Type B pancreatic cell (in vitro differentiated cells): ENCODE measurements around a stretch of chr6.

DNA sequence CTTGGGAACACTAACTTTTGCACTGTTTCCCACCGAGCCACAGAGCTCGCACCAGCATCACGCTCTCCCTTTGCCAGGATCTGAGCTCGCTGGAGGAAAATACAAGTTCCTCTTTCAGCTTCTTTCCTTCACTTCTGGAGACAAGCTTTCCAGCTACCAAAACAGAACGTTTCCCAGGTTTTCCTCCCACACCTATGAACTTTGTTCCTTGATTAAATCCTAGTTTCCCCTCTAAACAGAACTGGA is 135.3 kb downstream of the LY86 start:
- PRO-cap = no peak

GRCh38 chr6:6791073-6791340 is 202.5 kb downstream of the LY86 start:
- PRO-cap = no peak

DNA sequence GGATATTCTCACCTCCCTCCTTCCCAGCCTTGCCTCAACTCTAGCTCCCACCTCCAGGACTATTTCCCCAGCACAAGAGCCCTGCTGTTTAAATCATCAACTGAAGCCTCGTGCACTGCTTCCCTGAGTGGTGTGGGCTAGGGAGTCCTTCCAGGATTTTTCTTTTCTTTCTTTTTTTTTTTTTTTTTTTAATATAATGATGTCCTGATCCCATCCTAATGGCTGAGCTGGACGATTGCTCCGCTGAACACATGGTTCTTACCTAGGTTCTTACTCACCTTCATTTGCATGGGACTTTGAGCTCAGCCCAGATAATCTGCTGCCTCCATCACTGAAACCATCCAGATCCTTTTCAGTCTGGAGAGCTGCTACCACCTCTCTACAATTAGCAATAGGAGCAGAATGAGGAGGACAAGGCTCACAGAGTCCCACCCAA is 246.5 kb upstream of the RREB1 start:
- PRO-cap = unidirectional peak, plus-strand start at position 344 of the sequence

- PRO-cap = no peak
Measured at GRCh38 chr6:7033188-7033665, 74.5 kb upstream of the RREB1 start.

- PRO-cap = no peak
Measured at GRCh38 chr6:7052391-7053223, 55.2 kb upstream of the RREB1 start.

DNA sequence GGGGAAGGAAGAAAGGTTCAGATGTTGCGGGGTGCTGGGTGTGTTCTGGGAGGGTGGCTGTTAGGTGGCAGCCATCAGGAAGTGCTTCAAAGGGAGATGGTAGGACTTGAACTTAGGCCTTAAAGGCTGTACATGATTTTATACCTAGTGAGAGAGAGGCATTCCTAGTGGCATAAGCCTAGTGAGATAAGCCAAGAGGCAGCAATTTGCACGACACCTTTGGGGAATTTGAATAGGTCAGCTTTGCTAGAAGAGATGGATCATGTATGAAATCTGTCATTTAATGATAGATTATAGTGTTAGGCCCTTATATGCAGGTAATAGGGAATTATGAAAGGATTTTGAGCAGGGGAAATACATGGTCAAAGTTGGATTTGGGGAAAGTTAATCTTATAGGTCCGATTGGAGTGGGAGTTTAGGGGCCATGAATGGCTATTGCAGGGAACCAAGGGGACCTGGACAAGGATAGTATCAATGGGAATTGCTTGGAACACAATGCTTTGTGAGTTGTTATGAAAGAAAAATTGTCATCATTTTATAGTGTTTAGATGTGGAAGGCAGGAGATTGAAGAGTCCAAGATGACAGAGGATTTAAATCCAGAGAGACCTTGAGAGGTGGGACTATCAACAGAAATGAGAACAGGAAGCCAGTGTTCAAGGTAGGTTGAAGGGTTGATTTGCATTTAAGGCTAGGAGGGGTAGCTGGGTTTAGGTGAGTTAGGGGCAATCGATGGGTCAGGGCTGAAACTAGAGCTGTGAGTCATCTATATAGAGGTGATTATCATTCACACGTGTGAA is 50.9 kb upstream of the RREB1 start:
- PRO-cap = no peak

DNA sequence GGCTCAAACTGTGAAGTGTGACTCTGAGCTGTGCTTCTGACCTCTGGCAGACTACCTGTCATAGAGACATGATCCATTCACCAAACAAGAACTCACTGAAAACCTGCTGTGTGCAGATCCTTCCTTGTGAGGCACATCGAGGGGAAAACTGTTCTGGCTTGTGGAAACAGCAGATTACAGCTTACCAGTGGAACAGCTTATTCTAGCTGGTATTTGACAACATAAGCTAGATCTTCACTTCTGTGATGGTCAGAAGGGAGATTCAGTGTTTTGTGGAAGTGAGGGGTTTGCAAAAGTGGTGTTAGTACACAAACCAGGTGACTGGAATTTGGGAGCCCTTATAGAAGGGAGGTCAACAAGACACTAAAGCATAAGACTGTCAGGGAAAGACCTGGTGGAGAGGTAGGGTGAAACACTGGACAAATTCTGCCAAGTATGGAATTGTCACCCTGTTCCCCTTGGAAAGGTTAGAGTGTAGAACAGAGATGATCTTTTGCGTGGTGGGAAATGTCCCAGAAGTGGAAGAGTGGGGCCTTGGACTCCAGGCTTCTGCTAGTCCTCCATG is 17.2 kb downstream of the RREB1 start:
- PRO-cap = no peak

GRCh38 chr6:7136574-7137266 is 29.0 kb downstream of the RREB1 start:
- PRO-cap = no peak

GRCh38 chr6:7156038-7157145 is 48.6 kb downstream of the RREB1 start:
- PRO-cap = no peak

- PRO-cap = no peak
Measured at GRCh38 chr6:7236300-7236804, 76.6 kb downstream of the SSR1 start.

DNA sequence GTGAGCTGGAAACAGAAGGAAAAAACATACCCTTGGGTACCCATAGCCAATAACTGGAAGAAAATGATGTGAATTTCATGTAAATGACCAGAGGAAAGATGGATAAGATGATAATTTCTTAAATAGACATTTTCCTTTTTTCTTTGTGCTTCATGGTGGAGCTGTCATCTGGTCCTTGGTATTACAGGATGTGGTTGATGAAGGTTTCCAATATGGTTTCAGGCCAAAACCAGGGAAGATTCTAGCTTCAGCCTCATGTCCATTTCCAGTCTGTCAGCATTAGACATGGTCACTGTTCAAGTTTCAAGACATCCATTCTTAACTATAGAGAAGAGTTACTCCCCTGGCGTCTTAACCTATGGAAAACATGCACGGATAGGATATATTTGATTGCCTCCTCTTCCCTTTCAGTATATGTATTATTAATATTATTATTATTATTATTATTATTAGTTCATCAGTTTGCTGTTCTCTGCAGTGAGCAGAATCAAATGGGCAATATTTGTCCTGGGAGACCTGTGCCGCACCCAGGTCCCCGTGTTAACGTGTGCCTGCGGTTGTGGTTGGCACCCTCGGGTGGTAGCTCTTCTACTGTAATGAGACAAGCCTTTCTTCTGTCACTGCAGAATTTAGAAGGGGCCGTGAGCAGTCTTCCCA is 63.5 kb downstream of the SSR1 start:
- PRO-cap = no peak

DNA sequence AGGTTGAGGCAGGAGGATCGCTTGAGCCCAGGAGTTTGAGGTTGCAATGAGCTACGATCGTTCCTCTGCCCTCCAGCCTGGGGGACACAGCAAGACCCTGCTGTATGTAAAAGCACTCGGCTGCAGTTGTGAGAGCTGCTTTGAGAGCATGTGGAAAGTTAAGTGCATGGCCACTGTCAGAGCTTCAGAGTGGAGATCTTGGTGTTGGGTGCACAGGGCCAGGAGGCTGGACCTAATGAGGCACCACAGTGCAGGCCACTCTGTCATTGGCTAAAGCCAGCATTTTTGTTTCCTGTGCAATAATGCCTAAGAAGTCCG is 60.7 kb downstream of the SSR1 start:
- PRO-cap = unidirectional peak, plus-strand start at position 183 of the sequence

DNA sequence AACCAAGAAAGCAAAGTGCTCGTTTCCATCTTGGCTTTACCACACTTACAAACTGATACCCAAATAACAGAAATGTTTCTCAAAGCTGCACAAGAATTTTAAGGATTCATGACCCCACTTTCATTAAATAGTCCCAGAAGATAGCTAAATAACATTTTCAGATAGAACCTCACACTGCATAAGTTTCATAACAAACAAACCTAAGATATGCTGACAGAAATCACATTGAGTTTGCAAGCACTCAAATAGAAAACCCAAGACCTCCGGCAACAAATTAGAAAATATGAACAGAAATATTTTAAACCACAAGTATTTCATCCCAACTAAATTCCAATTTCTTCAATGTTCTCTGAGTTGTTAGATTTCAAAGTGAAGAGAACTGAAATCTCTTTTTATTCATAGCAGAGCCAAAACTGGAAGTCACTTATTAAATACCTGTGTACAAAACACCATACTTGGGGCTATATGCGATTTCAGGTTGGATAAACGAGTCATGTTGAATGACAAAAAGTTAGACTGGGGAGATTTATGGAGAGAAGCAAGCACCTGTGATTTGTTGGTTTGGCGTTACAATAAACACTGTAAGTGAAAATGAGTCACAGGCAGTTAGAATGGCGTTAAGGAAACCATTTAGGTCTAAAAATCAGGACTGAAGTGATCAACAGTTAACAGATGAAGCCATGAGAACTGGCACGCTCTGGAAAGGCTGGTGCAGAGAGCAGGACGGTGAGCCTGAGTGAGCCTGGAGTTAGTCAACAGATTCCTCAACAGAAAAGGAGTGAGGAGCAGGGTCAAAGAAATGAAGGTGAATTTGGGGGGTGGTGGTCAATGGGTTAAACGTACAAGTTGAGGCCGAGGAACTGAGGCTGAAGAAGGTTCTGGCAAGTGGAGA is 31.5 kb downstream of the SSR1 start:
- PRO-cap = no peak

- PRO-cap = no peak
Measured at GRCh38 chr6:7314863-7316051, 2.3 kb upstream of the SSR1 start.

- PRO-cap = no peak
Measured at GRCh38 chr6:7519453-7519791, 22.0 kb upstream of the DSP start.

GRCh38 chr6:7559196-7559532 is 17.7 kb downstream of the DSP start:
- PRO-cap = unidirectional peak, plus-strand start at chr6:7559375

DNA sequence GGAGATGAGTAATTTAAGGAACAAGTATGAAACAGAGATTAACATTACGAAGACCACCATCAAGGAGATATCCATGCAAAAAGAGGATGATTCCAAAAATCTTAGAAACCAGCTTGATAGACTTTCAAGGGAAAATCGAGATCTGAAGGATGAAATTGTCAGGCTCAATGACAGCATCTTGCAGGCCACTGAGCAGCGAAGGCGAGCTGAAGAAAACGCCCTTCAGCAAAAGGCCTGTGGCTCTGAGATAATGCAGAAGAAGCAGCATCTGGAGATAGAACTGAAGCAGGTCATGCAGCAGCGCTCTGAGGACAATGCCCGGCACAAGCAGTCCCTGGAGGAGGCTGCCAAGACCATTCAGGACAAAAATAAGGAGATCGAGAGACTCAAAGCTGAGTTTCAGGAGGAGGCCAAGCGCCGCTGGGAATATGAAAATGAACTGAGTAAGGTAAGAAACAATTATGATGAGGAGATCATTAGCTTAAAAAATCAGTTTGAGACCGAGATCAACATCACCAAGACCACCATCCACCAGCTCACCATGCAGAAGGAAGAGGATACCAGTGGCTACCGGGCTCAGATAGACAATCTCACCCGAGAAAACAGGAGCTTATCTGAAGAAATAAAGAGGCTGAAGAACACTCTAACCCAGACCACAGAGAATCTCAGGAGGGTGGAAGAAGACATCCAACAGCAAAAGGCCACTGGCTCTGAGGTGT is 10.0 kb upstream of the SNRNP48 start:
- PRO-cap = unidirectional peak, plus-strand start at position 665 of the sequence

DNA sequence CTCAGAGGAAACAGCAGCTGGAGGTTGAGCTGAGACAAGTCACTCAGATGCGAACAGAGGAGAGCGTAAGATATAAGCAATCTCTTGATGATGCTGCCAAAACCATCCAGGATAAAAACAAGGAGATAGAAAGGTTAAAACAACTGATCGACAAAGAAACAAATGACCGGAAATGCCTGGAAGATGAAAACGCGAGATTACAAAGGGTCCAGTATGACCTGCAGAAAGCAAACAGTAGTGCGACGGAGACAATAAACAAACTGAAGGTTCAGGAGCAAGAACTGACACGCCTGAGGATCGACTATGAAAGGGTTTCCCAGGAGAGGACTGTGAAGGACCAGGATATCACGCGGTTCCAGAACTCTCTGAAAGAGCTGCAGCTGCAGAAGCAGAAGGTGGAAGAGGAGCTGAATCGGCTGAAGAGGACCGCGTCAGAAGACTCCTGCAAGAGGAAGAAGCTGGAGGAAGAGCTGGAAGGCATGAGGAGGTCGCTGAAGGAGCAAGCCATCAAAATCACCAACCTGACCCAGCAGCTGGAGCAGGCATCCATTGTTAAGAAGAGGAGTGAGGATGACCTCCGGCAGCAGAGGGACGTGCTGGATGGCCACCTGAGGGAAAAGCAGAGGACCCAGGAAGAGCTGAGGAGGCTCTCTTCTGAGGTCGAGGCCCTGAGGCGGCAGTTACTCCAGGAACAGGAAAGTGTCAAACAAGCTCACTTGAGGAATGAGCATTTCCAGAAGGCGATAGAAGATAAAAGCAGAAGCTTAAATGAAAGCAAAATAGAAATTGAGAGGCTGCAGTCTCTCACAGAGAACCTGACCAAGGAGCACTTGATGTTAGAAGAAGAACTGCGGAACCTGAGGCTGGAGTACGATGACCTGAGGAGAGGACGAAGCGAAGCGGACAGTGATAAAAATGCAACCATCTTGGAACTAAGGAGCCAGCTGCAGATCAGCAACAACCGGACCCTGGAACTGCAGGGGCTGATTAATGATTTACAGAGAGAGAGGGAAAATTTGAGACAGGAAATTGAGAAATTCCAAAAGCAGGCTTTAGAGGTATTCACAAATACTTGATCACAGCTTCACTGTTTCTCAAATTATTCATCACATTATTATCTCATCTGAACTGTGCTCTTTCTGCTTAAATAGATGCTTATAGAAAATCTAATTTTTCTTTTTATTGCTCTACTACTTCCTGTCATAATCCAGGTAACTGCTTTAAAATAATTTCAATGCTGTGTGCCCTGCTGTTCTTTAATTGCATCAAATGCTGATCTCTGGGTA is 9.0 kb upstream of the SNRNP48 start:
- PRO-cap = unidirectional peak, plus-strand start at position 451 of the sequence

DNA sequence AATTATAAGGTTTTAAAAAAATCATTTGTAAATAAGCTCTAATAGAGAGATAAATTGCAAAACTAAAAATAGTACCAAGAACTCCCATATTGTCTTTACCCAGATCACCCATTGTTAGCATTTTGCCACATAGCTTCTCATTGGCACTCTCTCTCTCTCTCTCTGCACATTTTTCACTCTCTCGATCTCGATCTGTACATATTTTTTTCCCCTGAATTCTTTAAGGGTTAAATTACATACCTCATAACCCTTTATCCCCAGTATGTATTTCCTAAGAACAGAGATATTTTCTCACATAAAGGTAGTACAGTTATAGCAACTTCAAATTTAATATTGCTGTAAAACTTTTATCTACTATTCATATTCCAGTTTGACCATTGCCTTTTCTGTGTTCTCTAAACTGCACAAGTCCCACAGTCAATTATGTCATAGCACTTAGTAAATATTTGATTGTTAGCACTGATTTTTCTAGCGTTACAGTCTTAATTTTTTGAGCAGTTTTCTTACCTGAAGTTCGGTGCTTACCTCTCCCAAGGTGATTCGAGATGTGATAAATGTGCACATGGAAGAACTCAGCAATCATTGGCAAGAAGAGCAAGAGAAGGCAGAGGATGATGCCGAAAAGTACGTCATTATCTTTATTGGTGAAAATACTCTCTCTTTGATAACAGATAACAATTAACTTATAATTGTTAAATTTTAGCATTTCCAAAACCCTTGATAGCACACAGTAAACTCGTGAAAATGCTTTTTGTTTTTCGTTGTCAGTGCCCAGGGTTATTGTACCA is 15.1 kb downstream of the SNRNP48 start:
- PRO-cap = no peak

- PRO-cap = no peak
Measured at GRCh38 chr6:7605910-7606206, 15.9 kb downstream of the SNRNP48 start.